Mesenchymal stem cell of the bone marrow (primary cell): ENCODE data around the gene MACC1.

DNA sequence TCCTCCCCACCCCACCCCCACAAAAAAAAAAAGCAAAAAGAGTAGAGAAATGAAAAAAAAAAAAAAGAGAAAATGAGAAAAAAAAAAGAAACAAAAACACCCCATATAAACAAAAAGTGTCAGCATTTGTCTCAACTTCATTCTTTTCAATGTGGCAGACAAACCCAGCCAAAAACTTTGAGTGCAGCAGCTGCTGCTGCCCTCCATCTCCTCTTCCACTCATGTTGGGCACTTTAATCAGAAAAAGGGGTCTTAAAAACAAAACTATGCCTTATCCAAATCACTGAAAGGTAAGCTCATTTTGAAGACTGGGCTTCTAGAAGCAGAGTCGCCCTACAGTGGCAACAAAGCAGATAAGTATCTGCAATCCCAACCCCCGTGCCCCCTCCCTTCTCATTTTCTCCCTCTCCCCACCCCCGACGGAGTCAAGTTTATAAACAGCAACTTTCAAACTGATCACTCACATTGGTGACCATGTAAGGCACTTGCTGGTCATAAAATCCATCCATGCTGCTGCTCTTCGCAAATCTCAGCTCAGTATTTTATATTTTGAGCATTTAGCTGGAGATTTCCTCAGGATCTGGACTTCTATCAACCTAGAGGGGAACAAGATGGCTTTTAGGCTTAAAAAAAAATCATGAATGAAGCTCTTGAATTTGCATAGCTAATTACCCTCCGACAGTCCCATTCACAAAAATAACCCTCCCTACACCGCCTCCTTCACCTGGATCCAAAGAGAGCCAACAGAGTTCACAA is 744 bp downstream of the ETV1 start:
- CAGE, long polyA plus RNA = no peak

- CAGE, long polyA plus RNA = no peak
These were observed 37.9 kb downstream of the MEOX2 start for GRCh38 chr7:15648415-15649062.

DNA sequence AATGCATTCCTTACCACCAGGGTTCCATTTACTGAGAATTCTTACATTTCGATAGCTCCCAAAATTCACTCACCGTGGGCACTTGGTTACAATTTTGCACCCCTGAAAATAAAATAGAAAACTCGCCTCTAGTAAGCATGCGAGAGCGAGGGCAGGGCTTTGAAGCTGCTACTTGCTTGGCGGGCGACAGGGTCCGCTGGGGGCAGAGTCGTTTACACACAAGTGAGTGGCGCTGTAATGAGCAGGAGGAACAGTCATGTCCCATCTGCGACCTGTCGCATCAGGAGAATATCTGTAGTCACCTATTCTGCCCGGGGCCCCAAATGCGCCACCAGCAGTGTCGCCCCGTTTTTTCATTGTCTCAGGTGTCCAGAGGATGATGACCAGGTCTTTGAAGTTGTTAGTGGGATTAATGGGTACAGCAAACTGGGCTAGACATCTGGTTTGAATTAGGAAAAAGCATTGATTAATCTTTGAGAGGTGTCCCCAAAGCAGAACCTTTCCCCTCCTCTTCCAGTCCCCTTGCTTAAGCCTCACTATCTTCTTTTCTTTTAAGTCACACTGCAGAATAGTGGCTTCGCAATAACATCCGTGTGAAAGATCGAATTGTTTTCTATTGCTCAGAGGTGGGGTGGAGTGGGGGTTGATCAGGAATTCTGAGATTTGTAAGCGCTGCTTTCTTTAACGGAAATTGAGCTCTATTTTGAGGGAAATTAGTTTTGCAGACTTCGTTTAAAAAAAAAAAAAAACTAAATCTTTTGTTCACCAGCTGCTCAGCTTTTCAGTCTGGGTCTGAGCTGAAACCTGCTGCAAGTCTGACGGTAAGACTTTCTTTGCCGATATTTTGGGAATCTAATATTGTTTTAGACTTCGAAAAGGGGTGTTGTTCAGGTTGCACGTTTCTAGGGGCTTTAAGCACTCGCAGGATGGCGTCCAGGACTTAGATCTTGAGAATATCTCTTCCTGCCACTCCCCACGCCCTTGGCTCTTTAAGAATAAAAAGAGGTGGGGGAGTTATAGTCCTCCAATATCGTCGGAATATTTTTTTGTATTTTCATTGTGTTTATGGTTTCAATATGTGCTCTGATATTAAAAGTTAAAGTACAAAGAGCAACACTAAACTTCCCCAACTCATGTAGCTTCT is 1.5 kb upstream of the MEOX2 start:
- CAGE, long polyA plus RNA = no peak

DNA sequence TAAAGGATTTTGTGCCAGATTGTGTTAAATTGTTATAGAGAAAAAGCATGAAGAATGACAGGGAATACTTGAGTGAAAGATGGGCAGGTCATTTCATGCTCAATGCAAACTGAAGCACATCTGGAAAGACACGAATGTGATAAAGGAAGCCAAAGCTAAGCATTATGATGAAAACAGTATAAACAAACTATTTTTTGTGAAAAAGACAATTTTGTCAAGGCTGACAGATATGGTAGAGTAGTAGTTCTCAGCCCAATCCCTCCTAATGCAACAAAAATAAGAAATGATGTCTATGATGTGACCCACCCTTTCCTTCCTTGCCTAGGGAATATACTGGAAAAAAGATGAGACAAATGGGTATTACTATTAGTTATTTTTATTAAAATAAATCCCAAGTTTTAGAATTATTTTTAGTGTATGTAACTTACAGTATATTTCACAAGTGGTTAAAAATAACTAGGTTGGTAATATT is 218.7 kb downstream of the CRPPA start:
- CAGE, long polyA plus RNA = no peak

DNA sequence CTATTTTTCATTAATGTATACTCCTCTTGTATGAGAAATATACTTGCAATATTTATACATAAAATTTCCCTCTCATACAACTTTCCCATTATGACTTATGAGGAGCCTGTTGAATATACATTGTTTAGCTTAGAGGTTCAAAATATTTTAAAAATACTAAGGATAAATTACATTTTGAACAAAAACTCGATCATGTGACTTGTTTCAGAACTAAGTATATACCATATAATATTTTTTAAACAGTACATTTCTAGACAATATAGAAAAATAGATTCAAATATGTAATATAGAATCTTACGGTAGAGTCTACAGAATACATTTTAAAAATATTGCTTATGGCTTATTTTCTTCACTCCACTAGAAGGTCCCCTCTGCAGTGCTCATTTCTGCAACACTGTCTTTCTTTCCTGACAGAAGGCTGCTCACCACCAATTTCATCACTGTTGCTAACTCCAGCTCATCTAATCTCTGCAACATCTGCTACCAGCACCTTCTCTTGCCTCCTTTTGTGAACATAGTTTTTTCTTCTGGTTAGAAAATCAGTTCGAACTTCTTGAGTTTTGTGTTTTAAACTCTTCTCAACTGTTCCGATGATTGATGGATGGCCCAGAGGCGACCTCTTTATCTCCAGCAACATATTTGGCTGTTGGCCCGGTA is 152.8 kb downstream of the CRPPA start:
- CAGE, long polyA plus RNA = no peak

DNA sequence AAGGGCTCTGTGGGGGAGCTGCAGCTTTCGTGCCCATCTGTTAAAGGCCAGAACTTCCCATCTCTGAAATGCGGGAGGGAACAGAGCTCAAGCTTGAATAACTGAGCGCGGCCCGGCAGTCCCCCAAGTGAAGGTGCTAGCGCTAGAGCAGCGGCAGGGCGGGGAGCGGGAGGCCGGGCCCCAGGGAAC is 594 bp downstream of the CRPPA start:
- CAGE, long polyA plus RNA = no peak

GRCh38 chr7:16801200-16801612 is 3.6 kb downstream of the AGR2 start:
- CAGE, long polyA plus RNA = no peak

DNA sequence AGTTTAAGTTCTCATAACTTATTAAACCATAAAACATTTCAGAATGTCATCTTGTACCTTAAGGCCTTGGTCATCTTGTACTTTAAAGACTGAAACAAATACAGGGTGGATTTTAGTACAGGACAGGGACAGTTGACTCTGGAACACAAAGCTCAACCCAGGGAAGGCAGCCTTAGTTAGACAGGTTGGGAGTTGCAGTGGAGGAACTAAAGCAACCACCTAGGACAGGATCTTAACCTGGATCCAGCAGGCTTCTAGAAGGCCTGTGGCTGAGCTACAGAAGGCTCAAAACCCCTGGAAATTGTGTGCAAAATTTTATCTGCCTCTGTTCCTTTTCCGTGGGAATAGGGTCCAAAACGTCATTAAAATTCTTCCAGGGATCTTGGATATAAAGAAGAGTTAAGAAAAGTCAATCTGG is 1.1 kb downstream of the AGR3 start:
- CAGE, long polyA plus RNA = no peak

DNA sequence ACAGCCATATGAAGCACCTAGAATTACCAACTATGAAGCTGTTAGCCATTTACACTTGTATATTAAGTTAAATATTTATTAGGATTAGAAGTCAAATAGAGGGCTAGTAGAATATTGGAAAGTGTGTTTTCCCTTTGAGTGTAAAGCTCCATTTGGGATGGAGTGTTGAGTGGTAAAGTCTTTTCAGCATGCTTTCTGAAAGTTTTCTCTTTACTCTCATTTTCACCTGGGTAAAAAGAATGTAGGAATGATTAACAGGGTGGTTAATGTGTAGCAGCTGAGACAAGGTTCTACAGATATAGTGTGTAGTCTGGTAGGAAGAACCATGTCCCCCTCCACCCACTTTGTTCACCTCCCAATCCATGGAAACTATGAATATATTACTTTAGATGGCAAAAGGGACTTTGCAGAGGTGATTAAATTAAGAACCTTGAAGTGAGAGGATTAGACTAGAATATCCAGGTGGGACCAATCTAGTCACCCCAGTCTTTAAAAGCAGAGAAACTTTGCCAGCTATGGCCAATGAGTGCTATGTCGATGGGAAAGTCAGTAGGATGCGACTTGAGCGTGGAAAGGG is 166.5 kb upstream of the AHR start:
- CAGE, long polyA plus RNA = no peak

GRCh38 chr7:17300261-17300611 is 1.8 kb downstream of the AHR start:
- CAGE, long polyA plus RNA = no peak

DNA sequence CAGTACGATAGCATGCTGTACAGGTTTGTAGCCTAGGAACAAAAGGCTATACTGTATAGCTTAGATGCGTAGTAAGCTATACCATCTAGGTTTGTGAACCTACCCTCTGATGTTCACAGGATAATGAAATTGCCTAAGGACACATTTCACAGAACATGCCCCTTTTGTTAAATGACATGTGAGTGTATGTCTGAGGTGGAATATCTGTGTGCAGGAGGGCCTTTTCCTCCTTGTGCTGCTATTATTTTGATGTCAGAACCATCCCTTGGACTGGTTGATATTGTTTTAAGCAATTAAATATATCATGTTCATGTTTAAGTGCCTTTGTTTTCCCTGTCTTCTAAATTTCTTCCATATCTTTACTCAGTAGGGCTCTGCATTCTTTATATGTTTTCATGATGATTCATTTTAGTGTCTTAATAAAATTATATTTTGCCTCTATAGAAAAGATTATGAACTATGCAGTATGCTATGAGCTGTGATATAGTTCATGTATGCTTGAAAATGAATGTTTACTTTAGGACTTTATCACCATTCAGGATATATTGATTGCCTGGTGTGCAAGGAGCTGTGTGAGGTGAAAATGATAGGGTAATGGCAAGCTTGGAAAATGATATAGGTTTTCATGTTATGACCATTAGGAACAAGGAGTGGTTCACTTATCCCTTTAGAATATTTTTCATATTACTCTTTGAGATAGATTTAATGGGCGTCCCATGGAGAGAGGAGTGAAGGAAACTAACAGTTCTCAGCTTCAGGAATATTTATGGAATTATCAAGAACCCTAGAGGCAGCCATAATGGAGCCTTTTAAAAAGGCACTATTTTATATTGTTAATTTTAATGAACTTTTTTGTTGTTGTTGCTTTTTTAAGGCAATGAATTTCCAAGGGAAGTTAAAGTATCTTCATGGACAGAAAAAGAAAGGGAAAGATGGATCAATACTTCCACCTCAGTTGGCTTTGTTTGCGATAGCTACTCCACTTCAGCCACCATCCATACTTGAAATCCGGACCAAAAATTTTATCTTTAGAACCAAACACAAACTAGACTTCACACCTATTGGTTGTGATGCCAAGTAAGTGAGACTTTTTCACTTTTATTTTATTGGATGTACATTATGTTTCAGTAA is 35.0 kb downstream of the AHR start:
- CAGE, long polyA plus RNA = no peak

DNA sequence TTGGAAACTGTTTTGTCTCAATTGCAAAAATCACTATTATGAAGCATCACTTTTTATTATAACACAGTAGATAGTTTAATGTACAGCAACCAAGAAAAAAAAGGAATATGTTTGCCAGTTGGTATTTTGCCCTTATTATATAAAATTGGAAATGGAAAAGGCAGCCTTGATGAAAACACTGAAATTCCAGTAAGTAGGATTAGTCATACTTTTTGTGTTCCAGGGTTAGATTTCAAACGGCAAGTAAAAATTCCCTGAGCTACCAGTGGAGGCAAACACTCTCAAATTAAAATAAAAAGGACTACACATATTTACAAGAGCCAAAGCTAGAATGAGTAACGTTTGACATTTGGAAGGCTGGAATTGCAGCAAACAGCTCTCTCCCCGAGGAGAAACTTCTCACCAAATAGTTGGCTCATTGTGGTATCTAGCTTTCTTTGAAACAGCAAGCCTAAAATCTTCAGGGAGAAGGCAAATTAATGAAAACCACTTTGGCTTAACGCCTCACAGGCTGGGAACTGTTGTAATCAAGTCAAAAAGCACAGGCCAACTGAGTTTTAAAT is 288.5 kb downstream of the SNX13 start:
- CAGE, long polyA plus RNA = no peak

GRCh38 chr7:18087767-18088205 is 60.1 kb upstream of the PRPS1L1 start:
- CAGE, long polyA plus RNA = no peak

DNA sequence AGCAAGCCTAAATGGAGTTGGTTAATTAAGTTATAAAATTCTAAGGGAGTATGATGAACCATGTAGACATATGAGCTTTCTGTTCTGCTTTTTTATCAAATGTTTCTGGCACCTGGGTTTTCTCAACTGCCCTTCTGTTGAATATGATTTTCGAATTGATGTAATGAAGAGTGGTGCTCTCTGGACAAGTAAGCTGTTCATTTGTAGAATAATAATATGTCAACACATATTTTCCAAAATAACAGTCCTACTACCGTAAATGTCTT is 24.8 kb downstream of the HDAC9 start:
- CAGE, long polyA plus RNA = no peak

GRCh38 chr7:18584806-18585780 is 89.5 kb downstream of the HDAC9 start:
- CAGE, long polyA plus RNA = no peak

DNA sequence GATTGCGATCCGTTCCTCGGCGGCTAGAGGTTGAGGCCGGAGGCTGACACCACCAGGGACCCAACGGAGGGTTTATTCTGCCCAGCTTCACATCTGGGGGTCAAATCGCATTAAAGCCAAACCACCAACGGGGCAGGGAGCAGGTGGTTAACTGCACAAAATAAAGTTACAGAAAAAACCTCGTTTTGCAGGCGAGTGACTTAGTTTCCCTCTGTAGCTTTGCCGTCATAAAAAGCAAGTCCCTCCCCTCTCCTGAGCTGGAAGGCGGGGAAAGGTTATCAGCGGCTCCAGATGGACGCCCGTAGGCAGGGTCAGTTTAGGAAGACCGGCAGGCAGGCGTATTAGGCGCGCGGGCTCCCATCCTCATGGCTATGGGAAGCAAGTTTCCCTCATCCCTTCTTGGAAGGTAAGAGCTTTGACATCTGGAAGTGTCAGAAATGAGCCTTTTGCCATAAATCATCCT is 10.8 kb downstream of the TWIST1 start:
- CAGE, long polyA plus RNA = no peak

GRCh38 chr7:19112115-19112755 is 5.2 kb downstream of the TWIST1 start:
- CAGE, long polyA plus RNA = no peak

DNA sequence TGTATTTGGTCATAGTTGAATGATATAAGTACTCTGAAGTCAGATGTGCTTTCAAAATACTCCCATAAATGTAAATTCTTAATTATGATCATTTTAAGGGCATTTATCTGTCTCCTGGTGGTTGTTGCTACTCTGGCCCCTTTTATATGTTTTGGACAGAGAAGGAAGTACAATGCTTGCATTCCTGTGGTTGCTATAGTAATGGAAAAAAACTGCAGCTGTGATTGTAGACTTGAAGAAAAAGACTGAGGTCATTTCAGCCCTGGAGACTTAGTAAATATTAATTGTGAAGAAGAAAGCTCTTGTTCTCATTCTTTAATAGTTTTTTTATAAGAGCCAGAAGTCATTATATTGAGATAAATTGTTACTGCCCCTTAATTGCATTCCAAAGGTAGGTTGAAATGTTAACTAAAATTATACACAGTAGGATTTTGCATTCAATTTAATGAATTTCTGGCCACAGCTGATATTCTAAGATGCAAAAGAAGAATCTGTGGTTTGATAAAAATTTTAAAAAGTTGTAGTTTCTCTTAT is 70.3 kb upstream of the FERD3L start:
- CAGE, long polyA plus RNA = no peak

DNA sequence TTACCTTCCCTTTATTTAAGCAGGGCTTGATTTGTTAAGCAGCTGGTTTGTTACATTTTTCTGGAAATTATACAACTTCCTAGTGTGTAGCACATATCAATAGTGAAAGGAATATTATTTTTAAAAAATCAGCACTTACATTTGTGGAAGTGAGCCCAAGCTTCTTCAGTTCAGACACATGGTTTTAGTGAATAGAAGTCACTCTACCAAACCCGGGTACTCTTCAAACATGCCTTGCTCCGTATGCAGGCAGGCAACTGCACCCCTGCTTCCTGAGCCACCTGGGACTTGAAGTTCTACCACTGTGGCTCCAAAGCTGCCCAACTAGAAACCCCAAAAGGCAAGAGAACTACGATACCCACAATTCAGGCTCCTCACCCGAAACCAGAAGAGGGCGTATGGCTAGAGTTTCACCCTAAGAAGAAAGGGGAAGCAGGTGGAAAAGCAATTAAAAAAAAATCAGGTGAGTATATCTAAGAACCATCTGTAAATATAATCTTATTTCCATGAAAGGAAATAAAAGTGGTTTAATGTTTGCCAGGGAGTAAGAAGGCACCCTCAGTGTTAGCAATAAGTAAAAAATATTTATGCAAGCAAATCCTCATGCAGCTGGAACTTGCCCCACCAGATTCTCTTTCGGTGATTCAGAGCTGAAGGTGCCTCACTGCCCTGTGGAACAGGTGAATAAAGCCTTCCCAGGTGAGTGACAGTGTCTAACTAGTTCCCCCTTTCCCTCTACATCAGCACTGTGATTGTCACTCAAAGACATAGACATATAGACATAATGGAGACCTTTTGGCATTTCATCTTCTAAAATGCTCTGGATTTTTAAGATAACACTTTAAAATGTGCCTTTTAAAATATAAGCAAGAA is at the start of gene MACC1:
Gene MACC1 (minus strand): TSS at position 225 of the 873 bp plus-strand sequence.
- CAGE, long polyA plus RNA = no peak

DNA sequence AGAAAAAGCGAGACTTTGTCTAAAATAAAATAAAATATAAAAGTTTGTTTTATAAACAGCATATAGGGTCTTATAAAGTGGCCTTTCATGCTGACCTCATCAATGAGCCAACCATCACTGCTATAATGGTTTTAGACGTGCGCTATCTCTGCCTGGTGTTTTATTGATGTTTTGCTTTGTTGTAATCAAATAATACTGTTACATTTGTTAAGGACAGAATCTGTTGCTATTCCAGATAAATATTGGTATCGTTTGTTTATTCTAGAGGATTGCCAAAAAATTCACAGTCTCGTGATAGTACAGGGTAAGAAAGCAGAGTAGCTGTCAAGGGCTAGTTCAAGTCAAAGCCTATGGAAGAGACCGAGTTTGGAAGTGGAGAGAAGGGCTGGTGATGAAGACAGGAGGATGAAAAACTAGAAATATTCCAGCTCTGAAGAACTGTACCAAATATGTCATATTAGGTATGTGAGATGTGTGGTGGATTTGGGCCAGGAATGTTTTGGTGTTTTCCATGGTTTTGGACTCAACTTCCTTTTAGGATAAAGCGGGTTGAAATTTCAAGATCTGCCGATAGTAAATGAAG is 9.4 kb downstream of the ITGB8 start:
- CAGE, long polyA plus RNA = no peak